PC-3 (cell line): ENCODE measurements around a stretch of chr3.

DNA sequence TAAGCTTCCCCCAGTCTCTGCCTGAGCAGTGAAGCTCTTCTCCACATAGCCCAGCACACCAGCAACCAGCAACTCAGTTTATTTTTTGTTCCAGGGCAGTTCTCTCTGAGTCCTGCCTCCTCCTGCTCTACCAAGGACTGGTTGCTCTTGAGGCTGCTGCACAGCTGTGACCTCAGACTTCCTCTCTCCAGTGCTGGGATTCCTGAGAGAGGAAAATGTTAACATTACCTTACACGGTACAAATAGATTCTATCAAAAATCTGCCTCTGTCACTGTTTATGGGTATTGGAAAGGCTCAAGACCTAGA, 294.8 kb downstream of the OXSM start:
- RAMPAGE, long total RNA = no peak

- RAMPAGE, long total RNA = no peak
Observed at GRCh38 chr3:27467385-27467738, 16.8 kb downstream of the SLC4A7 start.

GRCh38 chr3:27677424-27678070, 44.6 kb downstream of the EOMES start:
- RAMPAGE, long total RNA = no peak

DNA sequence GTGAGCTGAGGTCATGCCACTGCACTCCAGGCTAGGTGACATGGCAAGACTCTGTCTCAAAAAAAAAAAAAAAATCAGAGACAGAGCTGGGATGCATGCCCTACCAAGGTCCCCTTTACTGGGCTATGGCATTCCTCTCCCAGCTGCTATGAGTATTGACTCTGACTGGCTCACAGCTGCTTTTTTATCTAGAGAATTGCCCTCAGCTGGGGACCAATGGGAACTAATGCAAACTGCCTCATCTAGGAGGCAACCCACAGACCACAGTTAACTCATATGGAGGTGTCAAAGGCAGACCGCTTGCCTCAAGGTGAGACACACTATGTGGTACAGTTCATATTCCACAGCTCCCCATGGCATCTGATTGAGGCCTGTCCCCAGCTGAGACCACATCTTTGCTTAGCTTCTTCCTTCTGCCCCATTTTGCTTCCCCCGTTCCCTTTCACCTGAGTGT, 183.5 kb upstream of the EOMES start:
- RAMPAGE, long total RNA = no peak

DNA sequence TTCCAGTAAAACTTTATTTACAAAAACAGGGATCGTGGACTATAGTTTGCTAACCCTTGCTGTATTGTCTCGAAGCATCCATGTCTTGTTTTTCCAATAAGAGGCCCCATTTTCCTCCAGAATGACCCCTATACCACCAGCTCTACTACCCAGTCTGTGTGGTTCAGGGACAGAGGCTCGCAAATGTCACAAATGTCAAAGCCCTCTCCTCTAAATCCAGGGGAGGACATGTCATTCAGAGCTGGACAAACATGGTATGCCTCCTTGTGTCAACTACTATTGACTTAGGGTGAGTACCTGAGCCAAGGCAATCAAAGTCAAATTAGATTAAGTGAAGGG, 186.8 kb upstream of the EOMES start:
- RAMPAGE, long total RNA = no peak

GRCh38 chr3:28243459-28244094, 2.2 kb downstream of the CMC1 start:
- RAMPAGE, long total RNA = no peak

DNA sequence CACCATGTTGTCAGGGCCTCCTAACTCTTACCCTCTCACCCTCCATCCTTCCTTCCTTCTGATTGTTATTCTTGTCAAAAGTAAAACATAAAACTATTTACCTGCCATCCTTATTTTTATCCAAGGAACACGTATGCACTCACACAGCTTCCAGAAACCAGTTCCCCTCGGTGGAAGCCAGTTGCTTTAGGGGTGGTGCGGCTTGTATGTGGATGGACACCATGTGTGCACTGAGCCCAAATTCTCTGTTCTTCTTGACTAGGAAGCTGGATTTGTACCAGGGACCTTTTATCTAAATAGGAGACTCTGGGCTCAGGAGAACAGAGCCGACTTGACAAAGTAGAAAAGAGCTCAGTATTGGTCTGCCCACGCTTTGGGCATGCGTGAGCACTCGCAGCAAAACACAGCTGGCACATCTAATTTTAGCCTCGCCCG, 1.2 kb upstream of the RBMS3 start:
- RAMPAGE, long total RNA = no peak

GRCh38 chr3:29284350-29285036, 3.6 kb downstream of the RBMS3 start:
- RAMPAGE, long total RNA = no peak

- RAMPAGE, long total RNA = no peak
Observed at GRCh38 chr3:29286228-29287343, 5.7 kb downstream of the RBMS3 start.

DNA sequence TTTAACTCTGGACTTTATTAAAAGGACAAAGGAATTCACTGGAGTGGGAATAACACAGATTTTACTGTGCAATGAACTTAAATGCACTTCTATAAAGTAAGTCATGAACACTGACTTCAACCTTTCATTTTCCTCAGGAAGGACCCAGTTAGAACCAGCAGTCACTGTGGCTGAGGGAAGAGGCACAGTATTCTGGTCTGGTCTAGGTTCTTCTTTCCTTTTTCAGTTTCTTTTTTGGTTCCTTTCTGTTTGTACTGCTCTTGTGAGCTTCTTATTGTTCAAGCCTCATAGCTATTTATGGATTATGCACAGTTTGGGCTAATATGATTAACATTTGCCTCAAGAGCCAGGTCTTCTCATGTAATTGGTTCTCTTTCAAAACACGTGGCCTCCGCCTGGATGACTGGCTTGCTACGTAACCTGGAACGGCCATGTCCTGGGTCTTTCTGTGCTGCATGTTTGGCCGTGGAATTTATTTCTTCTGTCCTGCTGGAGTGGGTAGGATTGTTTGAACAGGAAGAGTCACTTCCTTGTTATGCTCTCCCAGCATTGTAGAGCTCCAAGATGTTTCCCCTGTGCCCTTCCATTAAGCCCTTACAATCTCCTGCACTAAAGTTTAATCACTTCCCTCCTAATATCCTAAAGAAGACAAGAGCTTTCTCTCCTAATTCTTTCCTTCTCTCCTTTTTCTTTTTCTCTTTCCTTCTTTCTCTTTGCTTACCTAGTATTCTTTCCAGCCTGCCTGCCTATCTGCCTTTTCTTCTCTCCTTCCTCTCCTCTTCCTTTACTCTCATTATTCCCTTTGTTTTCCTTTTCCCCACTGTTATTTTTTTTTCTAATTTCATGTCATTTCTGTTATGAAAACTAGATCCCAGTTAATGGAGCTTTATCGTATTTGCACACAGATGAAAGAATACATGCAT, 43.5 kb downstream of the RBMS3 start:
- RAMPAGE, long total RNA = no peak

DNA sequence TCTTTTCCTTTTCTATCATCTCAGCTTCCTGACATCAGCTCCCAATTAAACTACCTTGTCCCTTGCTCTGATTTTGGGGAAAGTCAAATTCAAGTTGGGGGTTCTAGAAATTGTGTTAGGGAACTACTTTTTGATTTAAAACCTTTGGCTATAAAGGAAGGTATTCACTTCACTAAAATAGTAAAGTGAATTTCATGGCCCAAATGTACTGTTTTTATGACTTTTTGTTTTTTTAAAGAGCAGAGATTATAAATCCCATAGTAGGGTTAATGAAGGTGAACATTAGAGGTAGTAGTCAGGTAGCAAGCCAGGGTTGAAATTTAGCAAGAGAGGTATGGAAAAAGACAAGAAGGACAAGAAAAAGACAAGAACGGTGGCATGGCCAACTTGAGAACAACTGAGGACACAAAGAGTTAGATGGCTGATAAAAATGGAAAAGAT, 488.0 kb downstream of the RBMS3 start:
- RAMPAGE, long total RNA = no peak

DNA sequence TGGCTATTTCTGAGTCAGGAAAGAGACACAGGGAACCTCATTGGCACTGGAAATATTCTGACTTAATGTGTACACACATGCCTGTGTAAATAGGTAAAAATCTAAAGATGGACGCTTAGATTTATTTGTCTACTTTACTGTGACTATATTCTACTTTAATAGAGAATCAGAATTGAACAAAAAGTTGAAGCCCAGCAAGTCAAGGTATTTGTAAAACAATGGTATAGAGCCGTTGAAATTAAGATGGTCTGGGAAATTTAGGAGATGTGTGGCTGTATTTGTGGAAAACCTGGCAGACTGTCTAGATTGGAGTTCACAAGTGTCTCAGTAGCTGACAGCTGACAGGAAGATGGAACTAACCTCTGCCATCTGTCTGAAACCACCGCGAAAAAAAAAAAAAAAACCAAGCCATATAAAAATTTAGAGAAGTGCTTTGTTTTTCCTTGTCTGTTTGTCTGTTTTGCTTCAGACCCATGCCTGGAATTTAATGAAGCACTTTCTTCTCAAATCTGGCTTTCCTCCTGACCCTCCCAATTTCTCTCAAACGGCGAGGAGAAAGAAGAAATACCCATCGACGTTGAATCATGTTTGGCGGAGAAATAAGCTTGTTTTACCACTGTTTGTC, 110.7 kb upstream of the TGFBR2 start:
- RAMPAGE, long total RNA = no peak

DNA sequence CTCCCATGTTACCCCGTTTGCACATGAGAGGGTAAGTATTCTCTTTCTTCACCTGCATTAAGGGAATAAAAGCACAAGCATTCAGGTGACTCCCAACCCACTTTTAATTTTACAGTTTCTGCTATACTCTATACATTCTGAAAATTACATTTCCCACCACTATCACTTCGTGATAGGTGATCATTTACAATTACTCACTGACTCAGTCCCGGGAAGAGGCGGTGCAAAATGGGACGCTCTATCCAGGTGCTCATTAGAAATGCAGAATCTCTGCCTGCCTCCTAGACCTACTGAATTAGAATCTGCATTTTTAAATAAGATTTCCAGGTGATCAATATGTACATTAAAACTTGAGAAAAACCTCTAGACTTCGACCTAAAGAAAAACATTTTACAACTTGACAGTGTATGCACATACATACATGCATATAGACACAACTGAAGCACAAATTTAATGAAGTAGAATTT, 691 bp upstream of the TGFBR2 start:
- RAMPAGE, long total RNA = no peak

GRCh38 chr3:30612548-30613588, 6.5 kb downstream of the TGFBR2 start:
- RAMPAGE, long total RNA = no peak

DNA sequence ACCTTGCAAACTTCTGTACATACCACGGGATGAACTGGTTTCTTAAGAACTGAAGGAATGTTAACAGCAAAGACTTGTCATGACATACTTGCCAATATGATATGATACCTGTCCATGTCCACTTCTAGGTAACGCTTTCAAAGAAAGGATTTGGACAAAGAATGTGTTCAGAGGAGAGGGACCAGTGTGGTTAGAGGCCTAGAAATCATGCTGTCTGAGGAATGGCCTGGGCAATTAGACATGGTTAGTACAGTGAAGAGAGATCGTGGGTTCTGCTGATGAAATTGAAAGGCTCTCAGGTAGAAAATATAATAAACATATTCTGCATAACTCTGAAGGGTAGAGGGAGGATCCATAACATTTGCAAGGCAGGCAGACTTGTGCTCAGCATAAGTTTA, 39.8 kb downstream of the TGFBR2 start:
- RAMPAGE, long total RNA = no peak

DNA sequence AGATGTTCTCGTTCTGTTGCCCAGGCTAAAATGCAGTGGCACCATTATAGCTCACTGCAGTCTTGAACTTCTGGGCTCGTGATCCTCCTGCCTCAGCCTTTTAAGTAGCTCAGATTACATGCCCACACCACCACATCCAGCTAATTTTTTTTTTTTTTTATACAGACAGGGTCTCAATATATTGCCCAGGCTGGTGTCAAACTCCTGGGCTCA, 57.5 kb downstream of the TGFBR2 start:
- RAMPAGE, long total RNA = no peak

- RAMPAGE, long total RNA = no peak
Observed at GRCh38 chr3:30683857-30684305, 77.5 kb downstream of the TGFBR2 start.

DNA sequence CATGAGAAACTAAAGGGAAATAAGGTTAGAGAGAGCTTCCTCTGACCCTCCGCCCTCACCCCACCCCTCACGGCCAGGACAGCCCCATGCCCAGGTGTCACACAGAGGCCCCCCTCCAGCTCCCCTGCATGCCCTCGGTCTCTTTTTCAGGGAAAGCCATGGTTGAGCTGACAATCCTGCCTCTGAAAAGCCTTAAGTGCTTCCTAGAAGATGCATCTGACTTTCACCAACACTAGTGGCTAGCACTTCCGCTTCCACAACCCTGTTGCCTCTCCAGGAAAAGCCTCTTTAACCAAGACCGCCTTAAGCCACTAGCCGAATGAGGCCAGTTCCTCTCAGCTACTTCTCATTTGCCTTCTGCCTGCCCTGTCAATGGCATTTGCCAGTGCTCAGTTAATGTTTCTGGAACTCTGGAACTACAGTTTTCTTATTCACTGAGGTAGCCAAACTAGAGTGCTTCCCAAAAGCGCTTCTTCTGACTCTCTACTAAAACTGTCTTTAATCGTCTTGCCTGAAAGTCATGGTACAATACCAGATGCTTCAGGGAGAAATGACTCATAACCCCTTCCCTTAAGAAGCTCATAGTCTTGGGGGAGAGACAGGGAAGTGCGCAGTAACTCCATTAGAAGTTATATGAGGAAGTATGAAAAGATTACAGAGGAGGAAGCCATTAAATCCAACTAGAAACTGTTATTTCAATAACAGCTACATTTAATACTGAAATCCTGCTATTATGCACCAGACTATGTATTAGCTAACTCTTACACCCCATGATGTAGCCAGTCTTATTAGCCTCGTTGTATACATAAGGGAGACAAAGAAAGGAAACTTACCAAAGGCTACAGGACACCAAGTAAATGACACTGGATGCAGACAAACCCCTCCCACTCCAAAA, 300.1 kb upstream of the STT3B start:
- RAMPAGE, long total RNA = no peak

DNA sequence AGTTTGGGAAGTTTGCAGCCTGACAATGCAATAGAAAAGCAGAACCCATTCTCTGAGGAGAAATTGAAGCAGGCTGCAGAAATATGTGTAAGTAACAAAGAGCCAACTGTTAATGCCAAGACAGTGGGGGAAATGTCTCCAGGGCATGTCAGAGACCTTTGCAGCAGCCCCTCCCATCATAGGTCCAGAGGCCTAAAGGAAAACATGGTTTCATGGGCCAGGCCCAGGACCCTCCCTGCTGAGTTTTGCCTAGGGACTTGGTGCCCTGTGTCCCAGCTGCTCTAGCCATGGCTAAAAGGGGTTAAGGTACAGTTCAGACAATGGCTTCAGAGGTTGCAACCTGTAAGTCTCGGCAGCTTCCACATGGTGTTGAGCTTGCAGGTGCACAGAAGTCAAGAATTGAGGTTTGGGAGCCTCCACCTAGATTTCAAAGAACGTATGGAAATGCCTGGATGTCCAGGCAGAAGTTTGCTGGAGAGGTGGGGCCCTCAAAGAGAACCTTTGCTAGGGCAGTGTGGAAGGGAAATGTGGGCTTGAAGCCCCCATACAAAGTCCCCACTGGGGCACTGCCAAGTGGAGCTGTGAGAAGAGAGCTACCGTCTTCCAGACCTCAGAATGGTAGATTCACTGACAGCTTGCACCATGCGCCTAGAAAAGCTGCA, 73.6 kb downstream of the STT3B start:
- RAMPAGE, long total RNA = no peak

GRCh38 chr3:31702217-31702907, 169.6 kb downstream of the STT3B start:
- RAMPAGE, long total RNA = no peak